Bile duct (tissue), 1 donor: ENCODE results near the gene SERBP1.

GRCh38 chr1:64930974-64931571, 35.3 kb downstream of the JAK1 start:
- PRO-cap: no peak

GRCh38 chr1:64982994-64983556, 16.7 kb upstream of the JAK1 start:
- PRO-cap: no peak

DNA sequence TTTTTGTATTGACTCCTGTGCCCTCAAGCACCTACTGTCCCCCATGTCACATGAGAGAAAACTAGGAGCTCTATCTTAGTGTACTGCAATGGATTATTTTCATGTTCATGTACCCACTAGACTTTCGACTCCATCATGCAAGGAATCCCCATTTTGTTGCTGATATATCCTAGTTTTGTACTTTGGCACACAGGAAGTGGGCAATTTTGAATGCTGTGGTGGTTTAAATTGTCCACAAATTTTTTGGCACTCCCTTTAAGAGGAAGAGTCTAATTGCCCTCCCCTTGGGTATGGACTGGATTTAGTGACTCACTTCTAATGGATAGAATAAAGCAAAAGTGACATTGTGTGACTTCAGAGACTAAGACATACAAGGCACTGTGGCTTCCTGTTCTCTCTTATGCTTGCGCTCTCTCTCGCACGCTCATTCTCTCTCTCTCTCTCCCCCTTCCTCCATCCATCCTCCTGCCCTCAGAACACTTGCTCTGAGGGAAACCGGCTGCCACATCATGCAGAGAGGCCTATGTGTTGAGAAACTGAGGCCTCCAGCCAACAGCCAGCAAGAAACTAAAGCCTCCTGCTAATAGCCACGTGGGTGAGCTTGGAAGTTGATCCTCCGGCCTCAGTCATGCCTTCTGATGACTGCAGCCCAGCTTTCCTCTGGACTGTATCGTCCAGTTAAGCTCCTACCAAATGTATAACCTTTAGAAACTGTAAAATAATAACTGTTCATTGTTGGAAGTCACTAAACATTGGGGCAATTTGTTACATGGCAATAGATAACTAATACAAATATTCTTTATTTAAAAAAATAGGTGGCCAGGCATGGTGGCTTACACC, 43.8 kb upstream of the JAK1 start:
- PRO-cap: no peak

- PRO-cap: no peak
Measured at GRCh38 chr1:65020894-65021615, 54.7 kb upstream of the JAK1 start.

- PRO-cap: no peak
Measured at GRCh38 chr1:65141274-65141896, 6.6 kb upstream of the AK4 start.

DNA sequence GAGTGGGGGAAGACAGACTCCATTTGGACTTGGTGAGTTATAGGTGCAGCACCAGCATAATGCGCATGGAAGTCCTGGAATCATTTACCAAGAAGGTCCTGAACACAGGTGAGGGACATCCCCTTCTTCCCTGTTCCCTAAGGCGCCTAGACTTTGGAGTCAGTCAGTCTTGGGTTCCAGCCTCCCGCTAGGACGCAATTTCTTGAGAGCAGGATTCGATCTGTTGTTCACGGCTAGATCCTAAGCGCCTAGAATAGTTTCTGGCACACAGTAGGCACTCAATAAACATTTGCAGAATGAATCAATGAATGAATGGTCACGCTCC, 1.1 kb upstream of the AK4 start:
- PRO-cap: no peak

DNA sequence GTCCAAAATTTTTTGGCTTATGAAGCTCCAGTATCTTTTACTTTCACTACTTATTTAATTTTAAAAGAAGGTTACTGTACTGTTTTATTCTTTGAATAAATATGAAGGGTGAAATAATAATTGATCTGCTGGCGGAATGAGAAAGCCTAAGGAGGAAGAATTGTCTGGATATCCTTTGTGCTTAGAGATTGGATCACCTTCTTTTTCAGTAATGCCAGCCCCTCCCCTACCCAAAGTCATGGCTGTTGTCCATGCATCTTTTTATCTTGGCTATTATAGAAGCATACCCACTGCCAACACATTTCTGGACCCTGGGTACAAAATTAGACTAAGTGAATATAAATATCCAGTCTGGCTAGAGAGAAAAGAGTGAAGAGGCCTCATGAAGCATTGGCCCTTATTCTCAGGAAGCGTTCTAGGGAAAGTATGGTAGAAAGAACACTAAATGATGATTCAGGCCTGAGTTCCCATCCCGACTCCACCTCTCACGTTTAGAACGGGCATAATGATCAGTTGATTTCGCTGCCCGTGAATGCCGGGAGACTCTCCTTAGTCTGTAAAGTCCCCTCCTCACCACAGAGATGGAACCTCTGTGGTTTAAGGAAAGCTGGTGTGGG, 28.1 kb downstream of the AK4 start:
- PRO-cap: no peak

DNA sequence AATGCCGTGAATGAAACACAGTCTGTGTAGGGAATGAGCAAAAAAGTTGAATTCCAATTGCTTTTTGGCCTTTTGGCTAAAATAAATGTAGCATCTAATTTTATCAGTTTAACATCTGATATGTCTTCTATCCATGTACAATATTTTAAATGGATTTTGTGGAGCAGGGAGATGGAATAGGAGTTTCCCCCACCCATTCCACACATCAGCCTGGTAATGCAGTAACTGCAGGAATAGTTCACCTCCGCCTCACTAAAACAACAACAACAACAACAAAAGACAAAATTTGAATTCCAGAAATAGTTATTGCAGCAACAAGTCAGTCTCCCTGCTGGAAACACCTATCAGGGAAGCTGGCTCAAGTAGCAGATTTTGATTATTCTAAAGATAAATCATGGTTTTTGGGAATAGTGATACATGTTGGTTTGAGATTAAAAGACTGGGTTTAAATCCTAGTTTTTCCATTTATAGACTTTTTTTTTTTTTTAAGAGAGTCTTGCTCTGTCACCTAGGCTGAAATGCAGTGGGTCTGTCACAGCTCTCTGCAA, 4.6 kb upstream of the LEPR start:
- PRO-cap: no peak

- PRO-cap: no peak
Measured at GRCh38 chr1:65525153-65526151, 105.0 kb downstream of the LEPR start.

- PRO-cap: no peak
Measured at GRCh38 chr1:66336726-66337040, 197.3 kb upstream of the SGIP1 start.

DNA sequence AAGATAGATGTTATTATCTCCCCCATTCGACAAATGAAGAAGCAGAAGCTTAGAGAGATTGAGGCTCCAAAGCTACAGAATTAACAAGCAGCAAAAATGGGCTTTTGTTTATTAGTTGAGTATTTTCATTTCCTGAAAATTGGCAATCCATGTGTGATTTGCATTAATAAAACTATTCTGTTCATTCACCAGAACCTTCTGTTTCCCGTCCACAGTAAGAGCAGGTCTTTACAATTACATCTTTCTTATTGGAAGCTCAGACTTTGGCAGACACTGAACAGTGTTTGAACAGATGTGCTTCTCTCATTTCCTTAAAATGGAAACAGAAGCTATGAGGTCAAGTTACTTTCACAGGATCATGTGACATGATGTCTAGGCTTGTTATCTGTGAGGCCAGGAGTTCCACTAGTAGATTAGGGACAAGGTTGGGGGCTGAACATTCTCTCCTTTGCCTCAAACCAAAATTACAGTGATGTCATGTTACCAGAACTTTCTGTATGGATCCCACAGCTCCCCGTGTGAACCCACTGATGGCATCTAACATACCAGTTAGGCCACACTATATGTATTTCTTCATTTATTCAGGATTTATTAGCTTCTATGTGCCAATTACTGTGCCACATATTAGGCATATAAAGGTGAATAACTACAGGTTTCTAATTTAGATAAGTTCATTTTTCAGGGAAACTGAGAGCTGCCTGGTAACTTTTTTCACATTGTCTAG, 5.9 kb downstream of the DYNLT5 start:
- PRO-cap: no peak

GRCh38 chr1:66981079-66982386, 56.7 kb downstream of the MIER1 start:
- PRO-cap: no peak

GRCh38 chr1:67054270-67054876, 425 bp upstream of the SLC35D1 start:
- PRO-cap: bidirectional peak, plus-strand start at chr1:67054355, minus-strand start at chr1:67054372

DNA sequence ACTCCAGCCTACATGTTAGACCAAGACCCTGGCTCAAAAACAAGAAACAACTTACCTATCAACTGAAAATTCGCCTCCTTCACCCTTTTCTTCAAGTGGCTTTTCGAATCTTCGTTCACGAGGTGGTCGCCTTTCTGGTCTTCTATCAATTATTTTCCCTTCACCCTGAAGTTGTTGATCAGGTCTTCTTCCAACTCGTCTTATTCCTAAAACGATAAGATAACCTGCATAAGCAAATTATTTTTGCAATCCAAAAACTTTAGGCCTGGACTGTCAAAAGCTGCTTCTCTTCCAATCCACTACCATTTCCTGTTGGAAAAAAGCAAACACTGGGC, 4.2 kb downstream of the SERBP1 start:
- PRO-cap: no peak

DNA sequence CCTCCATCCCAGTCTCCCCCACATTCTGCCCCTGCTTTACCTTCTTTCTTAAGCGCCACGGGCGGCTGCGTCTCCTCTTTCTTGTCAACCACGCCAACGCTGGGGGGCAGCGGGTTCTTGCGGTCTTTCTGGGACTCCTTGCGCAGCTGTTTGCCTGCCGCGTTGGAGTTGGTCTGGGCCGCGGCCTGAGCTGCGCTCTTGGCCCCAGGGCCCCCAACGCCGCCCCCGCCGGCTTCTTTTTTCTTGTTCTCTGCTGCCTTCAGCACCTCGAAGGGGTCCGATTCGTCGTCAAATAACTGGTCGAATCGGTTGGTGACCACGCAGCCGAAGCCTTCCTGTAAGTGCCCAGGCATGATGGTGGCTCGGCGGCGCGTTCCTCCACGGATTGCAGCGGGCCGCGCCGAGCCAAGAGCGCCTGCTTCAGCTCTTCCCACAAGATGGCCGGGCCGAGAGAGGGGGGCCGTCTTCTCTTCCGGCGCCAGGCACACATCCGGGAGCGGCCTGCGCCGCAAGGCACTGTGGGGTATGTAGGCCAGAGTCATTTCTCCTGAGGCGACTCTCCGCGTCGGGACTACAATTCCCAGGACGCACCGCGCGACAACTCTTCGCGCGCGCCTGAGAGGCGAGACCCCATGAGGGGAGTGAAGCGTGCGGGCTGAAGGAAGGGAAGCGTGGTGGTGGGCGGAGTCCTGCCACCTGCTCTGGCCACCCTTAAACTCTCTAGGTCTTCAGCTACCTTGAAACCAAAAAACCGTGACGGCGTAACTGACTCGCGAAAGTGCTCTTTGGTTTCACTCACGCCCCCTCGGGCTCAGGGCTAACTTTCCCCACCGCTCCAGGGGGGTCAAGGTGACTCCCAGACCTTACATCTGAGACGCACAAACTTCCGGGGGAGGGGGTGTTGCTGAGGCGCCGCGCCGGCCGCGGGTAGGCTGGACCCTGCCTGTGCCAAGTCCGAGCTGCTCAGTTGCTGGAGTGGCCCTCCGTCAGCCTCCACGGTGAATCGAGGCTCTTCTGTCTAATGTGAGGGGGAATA, at the start of gene SERBP1:
Gene SERBP1, minus strand, starts transcription at position 455 of the 1,036 bp plus-strand sequence.
- PRO-cap: bidirectional peak, plus-strand start at position 625 of the sequence, minus-strand start at position 455 of the sequence

DNA sequence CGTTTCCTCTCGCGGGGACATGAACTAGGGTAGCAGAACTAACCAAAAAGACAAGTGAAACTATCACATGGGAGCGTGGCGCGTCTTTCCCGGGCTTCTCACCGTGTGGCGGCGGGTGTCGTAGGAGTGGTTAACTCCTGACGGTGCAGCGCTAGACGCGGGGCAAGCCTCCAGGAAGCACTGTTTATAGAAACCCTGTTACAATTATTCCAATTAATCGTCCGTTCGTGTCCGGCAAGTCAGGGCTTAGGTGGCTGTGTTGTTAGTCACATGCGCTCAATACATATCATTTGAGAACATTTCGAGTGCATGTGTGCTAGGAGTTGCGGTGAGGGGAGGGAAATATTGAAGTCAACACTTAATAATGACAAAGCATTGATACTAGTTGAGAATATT, 780 bp upstream of the SERBP1 start:
- PRO-cap: bidirectional peak, plus-strand start at position 212 of the sequence, minus-strand start at position 107 of the sequence

- PRO-cap: no peak
Measured at GRCh38 chr1:67478912-67479520, 48.8 kb upstream of the SERBP1 start.

DNA sequence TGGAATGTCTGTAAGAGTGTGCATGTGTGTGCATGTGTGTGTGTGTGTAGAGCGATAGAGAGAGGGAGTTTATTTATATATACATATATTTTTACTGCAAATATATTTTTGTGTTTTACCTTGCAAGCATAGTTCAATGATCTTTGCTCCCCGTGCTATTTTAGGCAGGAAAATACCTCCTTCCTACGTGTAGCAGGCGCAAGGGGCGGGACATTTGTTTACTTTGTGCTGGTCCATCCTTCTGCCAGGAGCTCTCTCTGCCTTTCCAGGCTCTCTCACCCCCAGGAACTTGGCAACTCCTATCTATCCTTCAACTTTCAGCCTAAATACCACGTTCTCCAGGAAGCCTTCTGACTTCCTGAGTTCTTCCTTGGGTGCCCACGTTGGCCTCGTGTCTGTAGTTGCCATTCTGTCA, 125.8 kb upstream of the SERBP1 start:
- PRO-cap: no peak

DNA sequence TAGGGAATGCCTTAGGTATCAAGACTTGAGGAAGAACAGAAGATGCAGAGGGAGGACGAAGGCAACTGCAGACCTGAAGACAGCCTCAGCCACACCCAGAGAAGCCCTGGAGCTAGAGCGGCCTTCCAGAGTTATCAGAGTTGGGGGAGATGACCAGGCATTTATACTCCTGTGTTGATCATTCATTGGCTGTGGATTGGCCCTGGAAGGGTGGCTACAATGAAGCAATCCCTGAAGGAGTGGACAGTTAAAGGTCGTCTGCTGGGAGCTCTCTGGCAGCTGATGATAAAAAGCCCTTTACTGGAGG, 126.6 kb upstream of the GADD45A start:
- PRO-cap: no peak

- PRO-cap: unidirectional peak, plus-strand start at chr1:67590550
Measured at GRCh38 chr1:67590132-67590712, 94.8 kb upstream of the GADD45A start.